Osteoblast (primary cell): ENCODE measurements around the gene CNTNAP3.

- CAGE, long polyA plus RNA: no peak
- RRBS: 4% methylated on average over 13 of the region's 37 CpGs
These were observed 8.6 kb downstream of the PAX5 start for GRCh38 chr9:37025257-37026035.

DNA sequence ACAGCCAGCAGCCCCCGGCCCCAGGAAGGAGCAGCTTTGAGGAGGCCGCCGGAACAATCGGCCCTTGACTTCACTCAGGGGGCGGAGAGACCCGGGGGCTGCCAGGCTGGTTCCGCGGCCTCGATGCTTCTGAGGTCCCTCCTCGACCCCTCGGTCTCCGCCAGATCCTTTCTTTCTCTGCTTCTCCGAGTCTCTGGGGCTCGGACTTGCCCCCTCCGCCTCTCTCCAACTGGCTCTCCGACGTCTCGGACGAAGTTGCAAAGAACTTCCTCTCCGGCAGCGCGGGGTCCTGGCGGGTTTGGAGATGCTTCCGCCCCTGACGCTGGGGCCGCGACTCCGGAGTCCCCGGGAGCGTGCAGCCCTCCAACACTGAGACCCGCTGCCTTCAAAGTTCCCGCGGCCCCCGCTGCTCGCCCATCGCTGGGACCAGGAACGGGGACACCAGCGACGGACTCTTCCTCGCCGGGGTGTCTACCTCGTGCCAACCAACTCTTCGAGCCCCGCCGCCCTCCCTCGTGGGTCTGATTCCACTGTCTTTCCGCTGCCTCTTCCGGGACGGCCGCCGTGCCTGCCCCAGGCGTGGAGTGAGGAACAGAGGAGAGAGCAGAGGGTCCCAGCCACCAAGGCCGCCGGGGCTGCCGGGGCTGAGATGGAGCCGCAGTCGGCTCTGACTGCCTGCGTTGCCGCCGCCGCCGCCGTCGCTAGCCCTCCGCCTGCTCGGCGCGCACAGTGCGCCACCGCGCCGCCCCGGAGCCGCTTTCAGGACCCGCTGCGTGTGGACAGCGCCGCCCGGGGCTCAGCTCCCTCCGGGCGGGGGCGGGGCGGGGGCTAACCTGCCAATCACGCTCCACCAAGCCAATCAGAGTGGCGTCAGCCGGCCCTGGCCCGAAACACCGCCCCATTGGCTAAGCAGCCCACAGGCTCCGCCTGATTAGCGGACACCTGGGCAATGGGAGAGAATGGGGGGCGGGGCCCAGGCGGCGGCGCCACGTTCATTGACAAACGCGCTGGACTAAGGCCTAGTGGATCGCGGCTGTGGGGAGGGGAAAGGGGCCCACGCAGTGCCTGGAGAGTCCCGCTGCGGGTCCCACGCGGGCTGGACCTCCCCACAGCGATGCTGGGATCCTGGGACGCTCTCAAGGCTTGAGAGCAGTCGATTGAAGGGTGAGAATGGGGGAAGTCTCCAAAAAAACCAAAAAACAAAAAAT lies 6.7 kb downstream of the PAX5 start:
- CAGE, long polyA plus RNA: no peak
- RRBS: 3% methylated on average over 51 of the region's 107 CpGs

- CAGE, long polyA plus RNA: no peak
- RRBS: no CpG with 5 or more reads among the region's 3 CpGs
These were observed 99.2 kb downstream of the ZCCHC7 start for GRCh38 chr9:37219362-37220107.

GRCh38 chr9:37251491-37251941 lies 131.1 kb downstream of the ZCCHC7 start:
- CAGE, long polyA plus RNA: no peak
- RRBS: no CpG with 5 or more reads among the region's 6 CpGs

GRCh38 chr9:37254958-37255641 lies 134.7 kb downstream of the ZCCHC7 start:
- CAGE, long polyA plus RNA: no peak
- RRBS: no CpG with 5 or more reads among the region's 3 CpGs

GRCh38 chr9:37421935-37422423 lies 517 bp upstream of the GRHPR start:
- CAGE, long polyA plus RNA: no peak
- RRBS: no CpG with 5 or more reads among the region's 9 CpGs

- CAGE, long polyA plus RNA: no peak
- RRBS: no CpG with 5 or more reads among the region's 20 CpGs
These were observed 26.6 kb downstream of the POLR1E start for GRCh38 chr9:37511970-37513098.

- CAGE, long polyA plus RNA: no peak
- RRBS: no CpG with 5 or more reads among the region's 19 CpGs
These were observed 43.3 kb downstream of the POLR1E start for GRCh38 chr9:37528827-37529679.

DNA sequence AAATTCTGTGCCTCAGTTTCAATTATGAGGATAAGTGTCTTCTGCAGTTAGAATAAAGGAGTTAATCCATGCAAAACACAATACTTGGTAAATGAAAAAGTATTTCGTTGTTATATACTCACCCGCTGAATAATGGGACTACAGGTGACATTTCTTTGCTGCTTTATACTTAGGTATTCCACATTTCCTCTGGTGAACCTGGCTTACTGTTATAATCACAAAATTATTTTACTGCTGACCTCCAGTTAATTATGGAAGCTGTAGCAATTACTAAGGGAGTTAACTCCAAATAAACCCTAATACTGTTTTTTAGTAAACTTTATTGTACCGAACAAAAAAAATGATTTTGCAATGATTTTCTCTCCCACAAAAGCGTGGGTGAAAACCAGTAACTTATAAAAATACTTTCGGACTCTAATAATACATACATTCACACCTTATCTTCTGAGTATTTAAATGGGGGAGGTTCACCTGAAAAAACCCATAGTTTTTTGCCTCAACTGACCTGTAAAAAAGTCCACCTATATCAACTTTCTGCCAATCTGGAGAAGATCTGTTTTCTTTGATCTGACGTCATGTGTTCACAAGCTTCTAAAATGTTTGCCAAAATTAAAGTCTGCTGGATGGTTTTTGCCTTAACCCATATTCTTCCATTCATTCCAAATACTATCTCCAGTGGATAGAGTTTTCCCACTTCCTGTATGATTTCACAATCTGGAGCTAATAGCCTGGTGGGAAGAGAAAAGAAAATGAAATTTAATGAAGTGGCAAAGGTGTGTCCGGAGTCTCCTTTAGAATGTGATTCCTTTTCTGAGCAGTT lies 4.5 kb downstream of the EXOSC3 start:
- CAGE, long polyA plus RNA: no peak
- RRBS: no CpG with 5 or more reads among the region's 7 CpGs

DNA sequence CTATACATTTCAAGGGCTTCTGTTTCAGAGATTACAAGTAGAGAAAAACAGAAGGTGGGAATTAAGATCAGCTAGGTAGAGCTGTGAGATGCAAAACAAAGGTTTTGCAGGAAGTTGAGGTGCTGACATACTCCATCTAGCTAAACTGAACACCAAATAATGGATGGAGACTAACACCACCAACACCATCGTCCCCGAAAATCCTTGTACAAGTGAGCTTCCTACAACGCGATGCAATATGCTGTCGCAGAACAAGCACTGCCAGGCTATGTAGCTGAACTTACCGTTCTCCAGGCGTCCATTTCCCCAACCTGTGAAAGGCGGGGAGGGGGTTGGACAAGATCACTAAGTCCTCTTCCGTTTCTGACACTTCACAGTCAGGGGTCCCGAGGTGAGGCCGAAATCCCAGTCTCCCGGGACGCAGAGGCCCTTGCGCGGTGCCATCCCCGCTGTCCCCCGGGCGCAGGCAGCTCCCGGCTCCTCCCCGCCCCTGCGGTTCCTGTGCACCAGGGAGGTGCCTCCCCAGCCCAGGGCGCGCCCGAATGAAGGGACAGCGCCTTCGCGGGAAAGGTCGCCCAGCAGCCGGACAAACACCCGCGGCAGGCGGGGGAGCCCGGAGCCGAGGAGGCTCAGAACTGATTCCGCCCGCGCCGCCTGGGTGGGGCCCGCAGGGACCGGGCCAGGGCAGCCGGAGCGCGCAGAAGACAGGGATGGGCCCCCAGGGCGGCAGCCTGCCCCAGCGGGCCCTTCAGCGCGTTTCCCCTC lies 498 bp downstream of the SLC25A51 start:
- CAGE, long polyA plus RNA: no peak
- RRBS: 2% methylated on average over 22 of the region's 47 CpGs

- CAGE, long polyA plus RNA: no peak
- RRBS: no CpG with 5 or more reads among the region's 17 CpGs
These were observed 70.6 kb upstream of the SLC25A51 start for GRCh38 chr9:37974423-37975007.

DNA sequence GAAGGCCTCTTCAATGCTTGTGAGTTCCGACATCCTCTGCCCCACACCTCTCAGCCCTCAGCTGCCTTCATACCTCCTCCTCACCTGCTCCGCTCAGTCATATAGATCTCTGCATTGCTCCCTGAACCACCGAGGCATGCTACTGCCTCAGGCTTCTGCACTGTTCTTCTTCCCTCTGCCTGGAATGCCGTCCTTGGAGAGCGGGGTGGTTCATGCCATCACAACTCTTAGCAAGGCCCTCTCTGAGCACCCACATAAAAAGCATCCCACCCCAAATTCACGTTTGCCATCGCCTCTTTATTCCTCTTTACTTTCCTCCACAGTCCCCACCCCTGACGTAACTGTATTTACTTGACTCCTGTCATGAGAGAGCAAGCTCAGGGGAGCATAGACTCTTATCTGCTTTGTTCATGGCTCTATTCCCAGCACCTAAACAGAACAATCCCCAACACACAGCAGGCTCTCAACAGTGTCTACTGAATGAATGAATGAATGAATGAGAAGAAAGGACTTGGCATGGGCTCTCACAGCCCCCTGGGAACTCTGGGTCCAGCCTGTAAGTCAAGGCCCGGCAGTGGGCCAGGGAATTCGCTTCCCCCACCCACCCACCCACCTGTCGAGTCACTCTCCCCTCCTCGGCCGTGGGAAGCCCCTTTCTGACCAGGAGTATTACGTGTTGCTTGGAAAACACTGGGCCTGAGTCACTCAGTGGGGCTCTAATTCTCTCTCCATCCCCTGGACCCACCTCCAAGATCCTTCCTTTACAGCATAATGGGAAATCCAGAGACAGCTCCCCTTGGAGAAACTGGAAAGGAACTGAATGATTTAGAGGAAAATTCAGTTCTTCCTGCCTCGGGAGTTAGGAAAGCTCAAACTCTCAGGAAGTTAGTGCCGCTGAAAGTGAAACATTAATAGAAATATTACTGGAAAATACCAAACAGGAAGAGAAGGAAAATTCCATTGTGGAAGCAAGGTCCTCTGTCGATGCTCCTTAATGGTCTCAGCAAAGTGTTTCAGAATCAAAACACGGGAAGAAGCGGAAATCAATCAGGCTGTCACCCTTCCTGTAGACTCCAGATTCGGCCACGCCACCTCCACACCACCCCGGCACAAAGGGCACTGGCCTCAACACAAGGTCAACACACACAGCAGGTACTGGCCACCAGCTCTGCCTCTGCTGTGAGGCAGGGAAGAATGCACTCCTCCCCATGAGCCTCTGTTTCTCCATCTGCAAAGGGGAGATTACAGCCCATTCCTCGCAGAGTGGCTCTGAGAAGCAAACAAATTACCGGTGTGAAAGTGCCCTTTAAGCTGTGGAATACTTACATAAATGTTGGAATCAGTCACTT lies 9.9 kb downstream of the SHB start:
- CAGE, long polyA plus RNA: no peak
- RRBS: no CpG with 5 or more reads among the region's 24 CpGs

- CAGE, long polyA plus RNA: no peak
- RRBS: no CpG with 5 or more reads among the region's 4 CpGs
These were observed 4.3 kb upstream of the SHB start for GRCh38 chr9:38073292-38073722.

- CAGE, long polyA plus RNA: no peak
- RRBS: no CpG with 5 or more reads among the region's 6 CpGs
These were observed 13.2 kb upstream of the IGFBPL1 start for GRCh38 chr9:38437420-38437905.

GRCh38 chr9:38621839-38622916 lies 1.8 kb upstream of the ANKRD18A start:
- CAGE, long polyA plus RNA: no peak
- RRBS: 3% methylated on average over 8 of the region's 73 CpGs

DNA sequence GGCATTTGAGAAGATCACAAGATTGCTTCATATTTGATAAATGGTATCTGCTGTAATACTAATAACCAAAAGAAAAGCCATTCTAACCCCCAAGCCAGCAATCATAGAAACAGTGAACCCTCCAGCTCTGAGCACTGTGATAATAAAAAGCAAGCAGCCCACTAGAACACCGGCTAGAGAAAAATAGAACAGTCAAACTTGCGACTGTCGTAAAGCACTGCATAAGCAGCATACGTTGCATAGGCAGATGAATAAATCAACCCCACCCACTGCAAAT lies 31.9 kb upstream of the ANKRD18A start:
- CAGE, long polyA plus RNA: no peak
- RRBS: no CpG with 5 or more reads among the region's 4 CpGs

GRCh38 chr9:38949621-38950177 lies 229.8 kb upstream of the FAM240B start:
- CAGE, long polyA plus RNA: no peak
- RRBS: no CpG with 5 or more reads among the region's 9 CpGs

- CAGE, long polyA plus RNA: no peak
- RRBS: no CpG with 5 or more reads among the region's 32 CpGs
These were observed at the start of gene CNTNAP3 for GRCh38 chr9:39287934-39288311. Gene CNTNAP3, minus strand, starts transcription at chr9:39288167.

- CAGE, long polyA plus RNA: no peak
- RRBS: no CpG with 5 or more reads among the region's 4 CpGs
These were observed 629.8 kb downstream of the FOXD4L6 start for GRCh38 chr9:40498725-40499104.

DNA sequence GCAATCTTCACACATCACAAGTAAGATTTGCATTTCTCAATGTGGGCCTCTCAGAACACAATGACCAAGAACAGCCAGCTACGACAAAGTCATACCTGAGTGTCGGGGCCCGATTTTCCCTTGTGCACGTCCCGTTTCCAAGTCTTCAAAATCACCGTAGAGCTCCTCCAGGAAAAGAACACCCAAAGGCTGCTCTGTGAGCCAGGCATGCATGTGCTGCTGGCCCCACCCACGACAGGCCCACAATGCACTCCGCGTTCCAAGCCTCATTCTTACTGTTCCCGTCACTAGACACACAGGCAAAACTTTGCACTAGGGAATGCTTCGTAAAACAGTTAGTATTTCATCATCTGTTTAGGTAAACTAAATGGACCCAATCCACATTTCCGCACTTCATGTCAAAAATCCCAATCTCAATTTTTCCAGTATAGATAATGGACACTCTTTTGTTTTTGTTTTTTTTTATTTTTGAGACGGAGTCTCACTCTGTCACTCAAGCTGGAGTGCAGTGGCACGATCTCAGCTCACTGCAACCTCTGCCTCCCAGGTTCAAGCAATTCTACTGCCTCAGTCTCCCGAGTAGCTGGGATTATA lies 549.5 kb downstream of the FOXD4L6 start:
- CAGE, long polyA plus RNA: no peak
- RRBS: no CpG with 5 or more reads among the region's 15 CpGs